ENCODE measurements around a stretch of chr17.

GRCh38 chr17:20157029-20157238 lies 147.8 kb downstream of the SPECC1 start:
- PRO-cap = no peak

GRCh38 chr17:20320452-20321653 lies 146.5 kb downstream of the LGALS9B start:
- PRO-cap = no peak

DNA sequence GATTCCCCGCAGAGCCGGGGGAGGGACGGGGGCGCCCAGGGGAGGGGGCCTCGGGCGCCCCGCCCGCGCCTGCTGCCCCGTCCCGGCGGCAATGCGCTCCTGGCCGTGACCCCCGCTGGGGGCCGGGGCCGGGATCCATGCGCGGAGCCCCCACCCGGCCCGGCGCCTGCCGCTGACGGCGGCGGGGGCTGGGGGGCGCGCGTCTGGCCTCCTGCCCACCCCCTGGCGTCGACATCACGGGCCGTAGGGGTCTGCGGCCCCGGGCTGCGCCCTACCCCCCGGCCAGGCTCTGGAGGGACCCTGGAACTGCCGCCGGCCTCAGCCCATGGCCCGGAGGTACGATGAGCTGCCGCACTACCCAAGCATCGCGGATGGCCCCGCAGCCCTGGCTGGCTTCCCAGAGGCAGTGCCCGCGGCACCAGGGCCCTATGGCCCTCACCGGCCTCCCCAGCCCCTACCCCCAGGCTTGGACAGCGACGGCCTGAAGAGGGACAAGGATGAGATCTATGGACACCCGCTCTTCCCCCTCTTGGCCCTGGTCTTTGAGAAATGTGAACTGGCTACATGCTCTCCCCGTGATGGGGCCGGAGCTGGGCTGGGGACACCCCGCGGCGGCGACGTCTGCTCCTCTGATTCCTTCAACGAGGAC lies 9.6 kb downstream of the CDRT15L2 start:
- PRO-cap = no peak

DNA sequence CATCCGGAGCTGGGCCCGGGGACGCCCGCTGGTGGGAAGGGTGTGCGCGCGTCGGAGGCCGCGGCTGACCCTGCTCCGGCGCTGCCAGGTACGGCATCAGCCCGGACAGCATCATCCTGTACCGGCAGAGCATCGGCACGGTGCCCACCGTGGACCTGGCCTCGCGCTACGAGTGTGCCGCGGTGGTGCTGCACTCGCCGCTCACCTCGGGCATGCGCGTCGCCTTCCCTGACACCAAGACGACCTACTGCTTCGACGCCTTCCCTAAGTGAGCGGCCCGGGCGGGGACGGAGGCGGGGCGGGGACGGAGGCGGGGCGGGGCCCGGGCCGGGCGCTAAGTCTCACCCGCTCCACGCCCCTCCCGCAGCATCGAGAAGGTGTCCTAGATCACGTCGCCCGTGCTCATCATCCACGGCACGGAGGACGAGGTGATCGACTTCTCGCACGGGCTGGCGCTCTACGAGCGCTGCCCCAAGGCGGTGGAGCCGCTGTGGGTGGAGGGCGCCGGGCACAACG lies 199.1 kb downstream of the USP22 start:
- PRO-cap = no peak

GRCh38 chr17:21000878-21001314 lies 41.9 kb downstream of the USP22 start:
- PRO-cap = no peak

DNA sequence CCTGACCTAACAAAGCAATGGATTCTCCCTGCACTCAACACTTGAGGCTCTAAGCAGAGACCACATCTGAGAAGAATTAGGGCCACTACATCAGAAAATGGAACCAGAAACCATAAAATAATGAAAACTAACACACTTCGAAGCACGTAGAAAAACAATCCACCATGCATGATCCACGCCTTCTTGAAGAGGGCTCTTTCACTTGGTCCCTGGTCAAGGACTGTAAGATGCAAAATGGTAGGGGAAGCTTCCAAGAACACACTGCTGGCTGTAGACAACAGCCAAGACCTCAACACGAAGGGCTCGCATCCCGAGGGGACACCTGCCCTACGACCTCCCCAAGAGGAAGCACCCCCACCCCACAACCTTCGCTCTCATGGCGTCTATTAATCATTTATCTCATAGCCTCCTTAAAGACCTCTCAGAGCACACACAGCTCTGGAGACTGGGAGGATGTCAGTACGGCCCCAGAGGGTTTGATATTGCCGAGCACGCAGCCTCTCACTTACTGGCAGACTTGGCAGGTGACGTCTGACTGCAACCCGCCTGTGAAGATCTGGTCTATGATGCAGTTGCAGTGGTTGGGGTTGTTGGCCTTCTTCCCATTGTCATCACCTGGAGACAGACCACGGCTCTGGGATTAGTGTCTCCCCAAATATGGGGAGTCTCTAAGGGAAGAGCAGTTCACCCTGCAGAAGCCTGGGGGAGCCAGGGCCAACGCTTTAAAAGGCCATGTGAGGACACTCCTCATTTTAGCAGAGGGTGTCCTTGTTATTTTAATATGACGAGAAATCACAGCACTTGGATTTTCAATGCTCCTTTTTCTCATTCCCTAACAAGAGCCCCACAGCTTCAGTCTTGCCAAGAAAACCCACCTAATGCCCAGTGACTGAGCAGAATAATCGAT lies 30.2 kb downstream of the USP22 start:
- PRO-cap = no peak

- PRO-cap = no peak
Measured at GRCh38 chr17:21037268-21037845, 5.5 kb downstream of the USP22 start.

DNA sequence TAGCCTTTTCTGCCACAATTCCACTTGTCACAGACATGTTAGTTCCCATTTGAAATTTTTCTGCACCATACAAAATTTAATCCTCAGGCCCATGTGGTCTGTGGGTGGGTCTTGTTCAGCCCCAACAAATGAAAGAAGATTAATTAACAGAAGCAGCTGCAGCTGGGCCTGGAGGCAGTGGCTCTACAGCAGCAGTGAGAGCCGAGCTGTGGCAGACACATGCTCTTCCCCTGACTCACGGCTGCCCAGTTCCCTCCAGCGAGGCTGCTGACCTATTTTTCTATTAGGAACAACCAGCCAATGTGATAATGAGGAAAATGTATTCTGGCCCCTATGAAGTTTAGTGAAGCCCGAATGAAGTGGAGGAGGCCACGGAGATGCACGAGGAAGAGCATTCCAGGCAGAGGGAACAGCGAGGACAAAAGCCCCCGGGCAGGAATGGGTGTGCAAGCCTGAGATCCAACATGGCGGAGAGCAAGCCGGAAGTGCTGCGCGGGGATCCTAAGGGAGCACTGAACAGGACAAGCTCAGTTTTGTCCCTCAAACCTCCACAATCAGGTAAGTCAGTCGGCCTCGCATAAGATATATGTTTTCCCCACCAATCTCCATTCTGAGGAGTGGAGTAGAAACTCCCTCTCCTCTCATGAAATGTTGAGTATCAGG lies 32.7 kb upstream of the USP22 start:
- PRO-cap = no peak

GRCh38 chr17:21211503-21212508 lies 2.2 kb downstream of the TMEM11 start:
- PRO-cap = no peak

- PRO-cap = no peak
Measured at GRCh38 chr17:21278287-21279137, 6.0 kb upstream of the MAP2K3 start.

DNA sequence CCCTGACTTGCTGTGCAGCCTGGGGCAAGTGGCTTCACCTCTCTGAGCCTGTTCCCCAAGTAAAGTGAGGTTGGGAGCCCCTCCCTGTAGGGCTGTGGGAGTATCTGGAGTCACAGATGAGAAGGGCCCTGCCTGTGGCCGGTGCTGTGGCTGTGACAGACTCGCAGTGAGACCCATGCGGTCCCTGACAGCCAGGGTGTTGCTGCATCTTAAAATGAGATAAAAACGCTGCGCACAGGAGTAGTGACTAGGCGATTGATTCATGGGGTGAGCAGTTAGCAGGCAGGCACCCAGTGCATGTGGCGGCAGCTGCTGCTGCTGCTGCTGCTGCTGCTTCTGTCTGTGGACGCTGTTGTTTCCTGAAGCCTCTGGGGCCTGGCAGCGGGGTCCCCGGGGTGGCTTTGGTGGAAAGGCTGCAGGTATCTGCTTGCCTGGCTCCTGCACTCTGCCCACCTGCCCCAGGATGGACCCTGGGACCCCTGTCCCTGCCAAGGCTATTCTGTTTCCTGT lies 12.1 kb downstream of the MAP2K3 start:
- PRO-cap = no peak

DNA sequence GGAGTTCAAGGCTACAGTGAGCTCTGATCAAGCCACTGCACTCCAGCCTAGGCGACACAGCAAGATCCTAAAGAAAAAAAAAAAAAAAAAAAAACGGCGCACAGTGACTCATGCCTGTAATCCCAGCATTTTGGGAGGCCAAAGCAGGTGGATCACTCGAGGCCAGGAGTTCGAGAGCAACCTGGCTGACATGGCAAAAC lies 19.0 kb downstream of the KCNJ12 start:
- PRO-cap = no peak

DNA sequence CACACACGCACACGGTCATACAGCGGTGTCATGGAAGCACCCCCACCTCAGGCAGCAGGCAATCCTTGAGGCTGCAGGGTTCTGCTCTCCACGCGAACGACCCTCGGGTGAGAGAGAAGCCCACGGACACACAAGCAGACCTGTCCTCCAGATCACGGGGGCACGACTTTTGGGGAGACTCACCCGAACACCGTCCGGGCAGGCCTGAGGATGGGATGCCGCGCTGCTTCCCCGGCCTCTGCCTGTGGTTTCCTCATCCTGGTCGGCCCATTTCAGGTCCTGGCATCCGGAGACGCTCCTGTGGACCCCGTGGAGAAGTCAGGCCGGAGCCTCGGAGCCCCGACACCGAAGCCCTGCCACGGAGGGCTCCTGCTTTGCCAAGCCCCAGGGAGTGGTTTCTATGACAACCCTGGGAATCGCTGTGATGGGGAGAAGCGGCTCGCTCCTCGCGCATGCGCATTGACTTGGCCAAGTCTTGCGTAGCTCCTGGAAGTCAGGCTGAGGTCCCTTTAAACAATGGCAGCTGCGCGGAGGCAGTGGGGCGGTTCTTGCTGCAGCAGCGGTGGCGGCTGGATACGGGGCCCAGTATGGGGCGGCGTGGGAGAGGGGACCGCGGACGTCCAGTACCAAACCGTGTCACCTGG lies 118.1 kb upstream of the KCNJ18 start:
- PRO-cap = no peak

DNA sequence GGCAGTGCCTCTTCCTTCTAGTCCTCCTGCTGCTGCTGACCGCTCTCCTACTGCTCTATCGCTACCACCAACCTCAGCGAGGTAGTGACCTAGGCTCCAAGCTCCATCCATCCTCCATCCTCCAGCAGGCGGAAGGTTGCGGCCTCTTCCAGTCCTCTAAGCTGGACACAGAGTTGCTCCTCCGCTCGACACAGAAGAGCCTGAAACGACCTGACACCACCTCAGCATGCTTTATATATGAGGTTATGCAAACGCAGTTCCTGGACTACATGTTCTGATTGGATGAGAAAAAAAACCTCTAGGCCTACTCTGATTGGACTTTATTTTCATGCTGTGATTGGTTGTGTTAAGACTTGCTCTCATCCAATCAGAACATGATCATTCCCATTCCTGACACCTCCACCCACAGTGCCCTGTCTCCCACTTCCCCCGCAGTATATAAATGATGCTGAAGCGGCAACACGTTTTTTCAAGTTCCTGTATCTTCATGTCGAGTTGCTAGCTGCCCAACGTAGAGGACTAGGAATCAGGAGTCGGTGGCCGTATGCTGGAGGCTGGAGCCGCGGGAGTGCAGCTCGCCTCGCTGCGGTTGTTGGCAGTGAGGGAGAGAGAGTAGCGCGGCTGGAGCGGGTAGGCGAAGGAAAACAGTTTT lies 398.1 kb downstream of the KCNJ18 start:
- PRO-cap = no peak

GRCh38 chr17:22203436-22204015 lies 511.2 kb downstream of the KCNJ18 start:
- PRO-cap = no peak

DNA sequence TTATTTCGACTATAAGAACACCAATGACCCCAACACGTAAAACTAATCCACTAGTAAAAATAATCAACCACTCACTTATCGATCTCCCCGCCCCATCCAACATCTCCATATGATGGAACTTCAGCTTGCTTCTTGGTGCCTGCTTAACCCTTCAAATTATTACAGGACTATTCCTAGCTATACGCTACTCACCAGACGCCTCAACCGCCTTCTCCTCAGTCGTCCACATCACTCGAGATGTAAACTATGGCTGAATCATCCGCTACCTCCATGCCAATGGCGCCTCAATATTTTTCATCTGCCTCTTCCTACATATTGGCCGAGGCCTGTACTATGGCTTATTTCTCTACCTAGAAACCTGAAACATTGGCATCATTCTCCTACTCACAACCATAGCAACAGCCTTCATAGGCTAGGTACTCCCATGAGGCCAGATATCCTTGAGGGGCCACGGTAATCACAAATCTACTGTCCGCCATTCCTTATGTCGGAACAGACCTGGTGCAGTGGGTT lies 827.3 kb downstream of the KCNJ18 start:
- PRO-cap = no peak

- PRO-cap = no peak
Measured at GRCh38 chr17:27088983-27089377, 204.9 kb upstream of the WSB1 start.

GRCh38 chr17:27352524-27353492 lies 58.9 kb downstream of the WSB1 start:
- PRO-cap = no peak

DNA sequence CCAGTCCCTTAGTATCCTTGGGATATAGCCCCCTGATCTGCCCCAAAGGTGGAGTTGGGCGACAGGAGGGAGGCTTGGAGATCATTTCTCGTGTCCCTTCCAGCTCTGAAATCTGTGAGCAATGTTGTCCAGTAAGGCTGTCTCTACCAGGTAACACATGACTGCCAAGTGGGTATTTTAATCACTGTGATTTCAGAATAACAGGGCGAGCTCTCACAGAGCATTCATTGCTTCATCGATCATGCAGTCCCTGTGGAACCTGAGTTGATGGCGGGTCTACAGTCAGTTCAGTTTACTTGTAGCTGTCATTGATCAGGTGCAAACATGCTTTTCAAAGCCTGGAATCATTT lies 39.2 kb downstream of the KSR1 start:
- PRO-cap = no peak

GRCh38 chr17:27529002-27529765 lies 72.9 kb downstream of the KSR1 start:
- PRO-cap = no peak